ENCODE results near the gene RAC3.

GRCh38 chr17:81923820-81924587 is 3.5 kb downstream of the MAFG start:
- PRO-cap, 2 experiments, result no peak in any of the 2 experiments

DNA sequence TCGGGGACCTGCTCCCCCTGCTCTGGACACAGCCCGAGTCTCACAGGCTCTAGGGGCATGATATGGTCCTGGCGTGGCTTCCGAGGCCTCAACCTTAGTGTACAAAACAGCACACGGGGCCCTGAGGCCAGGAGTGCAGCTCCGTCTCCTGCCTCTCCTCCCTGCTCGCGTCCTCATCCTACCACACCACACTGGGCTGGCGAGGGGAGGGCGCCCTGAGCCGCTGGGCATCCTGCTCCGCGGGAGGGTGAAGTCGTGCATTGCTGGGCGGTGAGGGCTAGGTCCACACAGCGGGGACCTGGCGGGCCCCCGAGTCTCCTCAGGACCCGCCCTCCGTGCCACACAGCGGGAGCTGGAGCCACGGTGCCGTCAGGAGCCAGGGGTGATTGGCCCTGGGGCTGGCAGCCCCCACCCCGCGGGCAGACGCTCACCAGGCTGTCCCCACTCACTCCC is 1.2 kb upstream of the MAFG start:
- PRO-cap, 2 experiments, result peak in 2 of 2 experiments; most common minus-strand start position 159 of the sequence (in 1)

- PRO-cap, 2 experiments, result no peak in any of the 2 experiments
Observed at GRCh38 chr17:81931334-81932221, 4.0 kb upstream of the MAFG start.

GRCh38 chr17:82006421-82006972 is 16.2 kb downstream of the CENPX start:
- PRO-cap, 2 experiments, result no peak in any of the 2 experiments

- PRO-cap, 2 experiments, result no peak in any of the 2 experiments
Observed at GRCh38 chr17:82030936-82031890, at the start of gene RAC3. Gene RAC3 (plus strand): TSS chr17:82031678.

DNA sequence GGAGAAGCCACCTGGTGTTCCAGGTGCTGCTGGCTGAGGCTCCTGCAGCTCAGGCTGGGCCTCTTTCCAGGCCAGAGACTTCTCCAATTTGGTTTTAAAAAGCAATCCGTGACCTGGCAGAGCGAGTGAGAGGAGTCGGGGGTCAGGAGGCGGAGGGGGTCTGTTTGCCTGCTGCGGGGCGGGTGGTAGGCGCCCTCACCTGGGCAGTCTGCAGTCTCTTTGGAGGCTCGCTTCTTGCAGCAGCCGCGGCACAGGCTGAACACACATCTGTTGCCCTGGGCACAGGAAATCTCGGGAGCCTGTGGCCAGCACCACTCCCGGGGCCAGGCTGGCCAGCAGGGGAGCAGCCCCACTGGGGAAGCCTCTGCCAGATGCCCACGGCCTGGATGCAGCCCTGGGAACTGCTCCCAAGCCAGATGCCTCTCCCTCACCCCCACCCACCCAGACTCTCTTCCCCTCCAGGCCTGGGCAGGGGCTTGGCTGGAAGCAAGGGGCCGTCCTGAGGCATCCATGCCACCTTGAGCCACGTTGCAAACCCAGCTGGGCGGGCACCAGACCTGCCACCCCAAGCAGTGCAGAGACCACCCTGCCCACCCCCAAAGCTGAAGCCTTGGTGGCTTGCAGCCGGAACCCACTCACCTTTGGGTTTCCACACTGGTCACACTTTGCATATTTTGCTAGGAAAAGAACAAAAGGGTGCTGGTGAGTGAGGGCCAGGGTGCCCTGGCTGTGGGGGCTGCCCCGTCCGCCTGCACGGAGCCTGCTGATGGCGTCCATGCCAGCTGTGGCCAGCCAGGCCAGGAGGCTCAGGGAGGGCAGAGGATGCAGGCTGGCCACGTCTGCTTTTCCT is 6.7 kb downstream of the GPS1 start:
- PRO-cap, 2 experiments, result no peak in any of the 2 experiments

DNA sequence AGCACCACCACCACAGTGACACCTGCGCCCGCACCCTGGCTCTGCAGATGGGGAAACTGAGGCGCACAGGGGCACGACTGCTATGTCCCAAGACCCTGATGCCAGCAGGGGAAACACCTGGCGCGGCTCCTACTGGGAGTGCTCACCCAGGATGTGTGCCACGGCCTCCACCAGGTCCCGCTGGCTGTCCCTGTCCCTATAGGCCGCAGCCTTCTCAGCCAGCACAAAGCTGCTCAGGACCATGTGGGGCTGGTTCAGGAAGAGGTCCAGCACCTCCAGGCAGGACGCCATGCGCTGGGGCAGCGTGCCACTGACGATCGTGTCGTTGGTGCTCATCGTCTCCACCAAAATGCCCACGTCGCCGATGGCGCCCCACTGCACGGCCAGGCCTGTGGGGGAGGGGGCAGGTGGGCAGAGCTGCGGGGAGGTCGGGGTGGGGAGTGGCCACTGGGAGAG is 15.9 kb upstream of the DUS1L start:
- PRO-cap, 2 experiments, result no peak in any of the 2 experiments

GRCh38 chr17:82101609-82102489 is 3.8 kb upstream of the FASN start:
- PRO-cap, 2 experiments, result no peak in any of the 2 experiments

GRCh38 chr17:82120127-82120578 is 22.1 kb upstream of the FASN start:
- PRO-cap, 2 experiments, result no peak in any of the 2 experiments

- PRO-cap, 2 experiments, result no peak in any of the 2 experiments
Observed at GRCh38 chr17:82170369-82170997, 42.2 kb downstream of the CCDC57 start.

- PRO-cap, 2 experiments, result peak in 2 of 2 experiments; most common plus-strand start chr17:82228420 (in 1); most common minus-strand start chr17:82228330 (in 1)
Observed at GRCh38 chr17:82227933-82228632, 759 bp upstream of the SLC16A3 start.

DNA sequence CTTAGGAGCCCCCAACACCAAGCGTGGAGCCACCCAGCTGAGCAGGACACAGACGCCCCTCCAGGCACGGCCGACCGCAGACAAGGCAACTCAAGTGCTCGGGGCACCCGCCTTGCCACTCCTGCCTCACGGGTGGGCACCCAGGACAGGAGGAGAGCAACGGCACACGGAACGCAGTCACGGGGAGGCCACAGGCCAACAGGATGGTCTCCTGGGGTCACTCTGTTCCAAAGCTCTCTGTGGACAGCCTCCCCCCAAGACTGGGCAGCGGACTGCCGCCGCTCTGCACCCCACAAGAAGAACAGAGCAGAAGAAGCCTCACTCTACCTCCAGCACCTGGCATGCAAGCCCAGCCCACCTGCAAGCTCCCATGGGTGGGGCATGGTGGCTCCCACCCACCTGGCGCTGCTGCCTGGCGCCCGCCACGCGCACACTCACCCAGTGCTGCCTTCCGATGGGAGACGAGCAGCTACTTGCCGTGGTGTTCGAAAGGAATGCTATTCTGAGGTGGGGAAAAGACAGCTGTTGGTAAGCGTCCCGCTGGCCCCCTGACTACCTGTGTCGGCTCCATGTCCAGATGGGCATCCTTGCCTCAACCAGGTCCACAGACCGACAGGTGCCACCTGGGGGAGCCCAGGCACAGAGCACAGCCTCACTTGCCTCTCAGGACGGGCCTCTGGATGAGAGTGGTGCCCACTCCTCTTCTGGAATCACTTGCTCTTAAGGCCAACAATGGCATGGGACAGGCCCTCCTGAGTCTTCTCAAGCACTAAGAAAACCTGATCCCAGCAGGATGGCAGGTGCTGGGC is 16.9 kb downstream of the SLC16A3 start:
- PRO-cap, 2 experiments, result no peak in any of the 2 experiments

- PRO-cap, 2 experiments, result no peak in any of the 2 experiments
Observed at GRCh38 chr17:82285174-82285728, 11.8 kb upstream of the CSNK1D start.

DNA sequence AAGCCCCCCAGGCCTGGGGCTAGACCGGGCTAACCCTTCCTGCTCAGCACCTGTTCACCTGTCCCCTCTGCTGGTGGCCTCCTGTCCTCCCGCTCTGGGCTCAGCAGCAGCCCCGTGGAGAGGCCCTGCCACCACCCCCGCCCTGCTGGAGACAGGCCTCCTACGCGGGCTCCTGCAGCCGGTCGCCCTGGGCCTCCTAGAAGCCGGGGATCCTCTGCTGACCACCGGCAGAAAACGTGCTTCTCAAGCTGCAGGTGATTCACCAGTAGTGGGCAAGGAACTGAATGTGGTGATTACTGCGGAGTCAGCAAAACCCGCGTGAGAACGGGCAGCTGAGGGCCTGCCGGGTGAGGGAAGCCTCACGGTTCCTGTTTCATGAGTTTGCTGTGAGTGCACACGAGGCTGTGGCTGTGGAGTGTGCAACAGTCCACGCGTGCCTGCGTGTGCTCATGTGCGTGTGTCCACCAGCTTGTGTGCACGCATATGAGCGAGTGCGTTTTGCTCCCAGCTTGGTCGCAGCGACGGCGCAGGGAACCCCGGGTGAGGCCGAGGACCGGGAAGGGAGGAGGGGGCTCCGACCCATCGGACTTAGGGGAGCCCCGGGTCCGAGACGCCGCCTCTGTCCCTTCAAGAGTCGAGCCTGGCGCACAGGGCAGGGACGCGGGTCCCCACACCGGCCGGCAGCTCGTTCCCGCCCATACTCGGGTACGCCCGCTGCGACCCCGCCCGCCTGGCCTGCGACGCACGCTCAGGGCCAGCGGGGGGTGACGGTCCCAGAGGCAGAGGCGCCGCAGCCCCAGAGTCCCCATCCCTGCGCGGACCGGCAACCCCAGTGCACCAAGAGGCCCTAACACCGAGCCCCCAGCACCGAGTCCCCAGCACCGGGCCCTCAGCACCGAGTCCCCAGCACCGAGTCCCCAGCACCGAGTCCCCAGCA is 583 bp downstream of the SECTM1 start:
- PRO-cap, 2 experiments, result no peak in any of the 2 experiments

GRCh38 chr17:82355989-82356554 is 3.0 kb upstream of the TEX19 start:
- PRO-cap, 2 experiments, result no peak in any of the 2 experiments

DNA sequence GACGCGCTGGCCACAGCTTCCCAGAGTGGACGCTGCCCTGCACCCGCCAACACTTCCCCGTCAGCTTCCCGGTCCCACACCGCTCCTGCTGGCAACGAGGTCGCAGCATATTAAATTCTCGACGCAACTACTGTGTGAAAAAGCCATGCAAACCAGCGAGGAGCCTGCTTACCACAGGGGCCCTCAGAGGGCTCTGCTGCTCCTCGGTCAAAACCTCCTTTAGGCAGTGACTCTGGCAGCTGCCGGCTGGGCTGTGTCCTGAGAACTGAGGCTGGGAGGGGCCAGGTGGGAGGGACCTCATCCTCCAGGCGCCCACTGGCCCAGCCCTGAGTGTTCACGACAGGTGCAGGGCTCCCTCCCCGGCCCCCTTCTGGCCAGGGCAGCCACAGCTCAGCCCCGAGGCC is 2.1 kb upstream of the TEX19 start:
- PRO-cap, 2 experiments, result no peak in any of the 2 experiments

GRCh38 chr17:82375948-82376431 is 4.4 kb downstream of the UTS2R start:
- PRO-cap, 2 experiments, result no peak in any of the 2 experiments

- PRO-cap, 2 experiments, result no peak in any of the 2 experiments
Observed at GRCh38 chr17:82396550-82397208, 21.5 kb upstream of the HEXD start.

DNA sequence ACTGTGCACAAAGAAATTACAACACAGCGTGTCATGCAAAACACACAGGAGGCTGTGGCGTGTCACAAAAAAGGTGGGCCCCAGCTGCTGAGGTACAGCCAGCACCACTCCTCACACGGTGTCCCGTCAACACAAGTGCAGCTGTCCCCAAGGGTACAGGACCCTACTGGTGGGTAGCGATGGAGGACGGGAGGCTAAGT is 2.6 kb downstream of the CYBC1 start:
- PRO-cap, 2 experiments, result no peak in any of the 2 experiments

- PRO-cap, 2 experiments, result no peak in any of the 2 experiments
Observed at GRCh38 chr17:82461460-82462625, 3.3 kb downstream of the NARF start.